ENCODE measurements around a stretch of chr2.

DNA sequence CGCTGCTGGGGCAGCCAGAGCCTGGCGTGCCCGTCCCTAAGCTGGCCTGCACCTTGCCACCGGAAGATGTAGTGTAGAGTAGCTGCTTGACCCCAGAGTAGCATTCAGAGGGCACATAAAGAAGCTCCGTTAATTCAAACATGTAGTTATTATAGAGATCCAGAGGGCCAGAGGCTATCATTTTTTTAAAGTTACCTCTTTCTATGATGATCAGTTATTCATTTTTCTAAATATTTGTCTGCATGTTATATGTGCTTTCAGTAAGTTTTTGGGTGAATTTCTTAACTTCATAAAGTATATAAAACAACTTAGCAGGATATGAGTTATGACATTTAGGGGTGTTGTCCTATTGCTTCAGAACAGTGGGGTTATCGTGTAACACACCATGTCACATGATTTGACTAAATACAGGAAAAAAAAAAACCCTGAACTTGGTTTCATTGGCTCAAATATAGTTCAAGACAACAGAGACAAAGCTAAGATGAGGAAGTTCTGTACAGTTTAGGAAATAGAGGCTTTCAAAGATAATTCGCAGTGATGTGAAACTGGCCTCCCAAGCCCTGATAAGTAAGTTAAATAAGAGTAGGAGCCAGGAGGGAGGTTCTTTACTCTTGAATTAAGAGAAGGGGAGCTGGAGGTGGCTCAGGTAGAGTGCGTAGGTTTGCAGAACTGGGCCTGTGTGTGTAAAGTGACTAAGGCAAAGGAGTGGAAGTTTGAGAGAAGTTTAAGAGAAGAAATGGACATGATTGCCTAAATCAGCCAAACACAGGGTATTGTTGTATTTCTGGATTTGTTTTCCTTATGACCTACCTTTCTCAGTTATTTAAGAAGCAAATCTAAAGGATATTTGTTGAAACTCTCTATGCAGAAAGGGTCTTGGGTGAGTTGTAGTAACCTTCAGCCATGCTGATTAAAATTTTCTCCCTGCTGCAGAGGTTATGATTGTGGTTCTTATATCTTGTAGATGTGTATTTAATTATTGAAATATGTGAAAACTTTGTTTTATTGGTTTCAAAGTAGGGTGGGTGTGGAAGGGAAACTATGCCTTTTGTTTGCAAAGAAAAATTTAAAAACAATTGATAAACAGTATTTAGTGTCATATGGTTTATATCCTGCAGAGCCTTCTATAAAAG is 54.0 kb downstream of the LIMS1 start:
- RAMPAGE, total RNA = no peak

- RAMPAGE, total RNA = no peak
Observed at GRCh38 chr2:108601156-108601675, 66.9 kb downstream of the LIMS1 start.

- RAMPAGE, total RNA = no peak
Observed at GRCh38 chr2:108684356-108685461, 34.6 kb upstream of the RANBP2 start.

DNA sequence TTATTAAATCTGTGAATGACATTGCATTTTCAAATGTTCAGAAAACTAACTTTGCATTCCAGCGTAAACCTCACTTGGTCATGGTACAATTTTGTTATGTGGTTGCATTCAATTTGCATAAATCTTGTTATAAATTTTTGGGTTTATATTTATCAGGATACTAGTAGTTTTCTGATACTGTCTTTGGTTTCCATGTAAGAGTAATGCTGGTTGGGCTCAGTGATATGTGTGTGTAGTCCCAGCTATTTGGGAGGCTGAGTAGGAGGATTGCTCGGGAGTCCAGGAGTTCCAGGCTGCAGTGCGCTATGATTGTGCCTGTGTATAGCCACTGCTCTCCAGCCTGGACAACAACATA is 12.5 kb upstream of the CCDC138 start:
- RAMPAGE, total RNA = no peak

DNA sequence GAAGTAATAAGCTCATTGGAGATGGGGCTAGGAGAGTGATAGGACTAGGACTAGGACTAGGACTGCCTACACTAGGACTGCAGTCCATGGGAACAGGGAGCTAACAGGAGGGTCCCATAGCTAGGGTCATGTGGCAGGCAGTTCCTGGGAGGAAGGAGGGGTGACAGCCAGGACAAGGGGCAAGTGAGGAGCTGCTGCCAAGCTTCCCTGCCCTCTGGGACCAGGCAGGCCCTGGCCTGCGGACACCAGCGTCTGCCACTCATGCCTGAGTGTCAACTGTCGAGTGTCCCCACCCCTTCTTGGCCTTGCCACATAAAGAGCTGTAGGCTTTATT is 66.1 kb downstream of the SH3RF3 start:
- RAMPAGE, total RNA = no peak

GRCh38 chr2:109292396-109292783 is 163.4 kb downstream of the SH3RF3 start:
- RAMPAGE, total RNA = no peak

DNA sequence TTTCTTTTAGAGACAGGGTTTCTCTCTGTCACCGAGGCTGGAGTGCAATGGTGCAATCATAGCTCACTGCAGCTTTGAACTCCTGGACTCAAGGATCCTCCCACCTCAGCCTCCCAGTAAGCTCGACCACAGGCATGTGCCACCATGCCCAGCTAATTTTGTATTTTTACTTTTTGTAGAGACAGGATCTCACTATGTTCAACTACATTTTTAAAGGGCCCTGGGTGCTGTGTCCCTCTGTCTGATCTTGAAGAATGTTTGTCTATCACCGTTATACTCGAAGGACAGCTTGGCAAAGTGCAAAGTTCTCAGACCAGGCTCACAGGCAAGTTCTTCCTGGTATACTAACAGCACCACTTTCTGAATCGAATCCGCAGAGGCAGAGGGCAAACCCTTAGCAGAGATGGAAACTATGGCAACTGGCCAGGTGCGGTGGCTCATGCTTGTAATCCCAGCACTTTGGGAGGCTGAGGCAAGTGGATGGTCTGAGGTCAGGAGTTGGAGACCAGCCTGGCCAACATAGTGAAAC is 60.9 kb downstream of the SOWAHC start:
- RAMPAGE, total RNA = no peak

- RAMPAGE, total RNA = no peak
Observed at GRCh38 chr2:109680724-109681503, 66.8 kb downstream of the SOWAHC start.

DNA sequence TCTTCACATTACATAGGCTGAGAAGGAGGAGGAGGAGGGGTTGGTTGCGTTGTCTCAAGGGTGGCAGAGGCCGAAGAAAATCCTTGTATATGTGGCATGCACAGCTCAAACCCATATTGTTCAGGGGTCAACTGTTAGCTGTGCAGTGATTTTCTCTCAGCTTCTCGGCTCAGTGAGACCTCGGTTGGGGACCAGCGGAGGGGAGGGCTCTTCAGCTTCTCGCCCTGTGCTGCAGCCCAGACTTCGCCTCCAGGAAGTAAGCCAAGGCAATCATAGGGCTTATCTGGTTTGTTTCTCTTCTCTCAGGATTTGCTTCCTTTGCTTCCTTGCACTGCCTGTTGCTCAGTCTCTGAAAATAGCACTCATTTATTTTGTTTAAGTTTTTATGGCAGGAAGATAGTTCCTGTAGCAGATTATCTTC is 85.5 kb downstream of the SOWAHC start:
- RAMPAGE, total RNA = no peak

- RAMPAGE, total RNA = no peak
Observed at GRCh38 chr2:110106514-110107129, 9.0 kb downstream of the MALL start.

DNA sequence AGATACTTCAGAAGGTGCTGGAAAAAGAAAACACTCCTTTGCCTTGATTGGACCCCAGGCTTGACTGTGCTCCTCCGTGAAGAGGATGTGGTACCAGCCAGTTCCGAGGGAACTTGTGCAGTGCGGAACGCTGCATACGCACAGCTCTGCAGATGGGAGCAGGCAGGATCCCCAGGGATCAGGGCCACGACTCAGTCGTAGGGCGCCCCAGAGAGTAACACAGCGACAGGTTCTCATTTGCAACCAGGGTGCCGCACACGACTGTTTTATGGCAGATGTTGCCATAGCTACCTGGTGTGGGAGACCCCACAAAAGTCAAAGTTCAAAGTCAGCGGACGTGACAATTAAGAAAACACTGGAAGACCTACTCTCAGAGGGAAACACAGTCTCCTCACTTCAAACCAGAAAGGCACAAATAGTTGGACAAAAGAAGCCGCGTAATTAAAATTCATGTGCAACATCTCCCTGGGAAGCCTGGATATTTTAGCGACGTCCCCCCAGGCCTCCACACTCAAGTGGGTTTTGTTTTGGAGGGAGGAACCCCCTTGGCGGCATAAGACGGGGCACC is 718 bp downstream of the MALL start:
- RAMPAGE, total RNA = no peak

- RAMPAGE, total RNA = no peak
Observed at GRCh38 chr2:110170076-110170701, 34.6 kb downstream of the NPHP1 start.

GRCh38 chr2:110657848-110658273 is 20.0 kb downstream of the BUB1 start:
- RAMPAGE, total RNA = no peak

GRCh38 chr2:110678131-110679193 is 599 bp upstream of the BUB1 start:
- RAMPAGE, total RNA = no peak

- RAMPAGE, total RNA = no peak
Observed at GRCh38 chr2:110806076-110806457, 73.7 kb downstream of the ACOXL start.

DNA sequence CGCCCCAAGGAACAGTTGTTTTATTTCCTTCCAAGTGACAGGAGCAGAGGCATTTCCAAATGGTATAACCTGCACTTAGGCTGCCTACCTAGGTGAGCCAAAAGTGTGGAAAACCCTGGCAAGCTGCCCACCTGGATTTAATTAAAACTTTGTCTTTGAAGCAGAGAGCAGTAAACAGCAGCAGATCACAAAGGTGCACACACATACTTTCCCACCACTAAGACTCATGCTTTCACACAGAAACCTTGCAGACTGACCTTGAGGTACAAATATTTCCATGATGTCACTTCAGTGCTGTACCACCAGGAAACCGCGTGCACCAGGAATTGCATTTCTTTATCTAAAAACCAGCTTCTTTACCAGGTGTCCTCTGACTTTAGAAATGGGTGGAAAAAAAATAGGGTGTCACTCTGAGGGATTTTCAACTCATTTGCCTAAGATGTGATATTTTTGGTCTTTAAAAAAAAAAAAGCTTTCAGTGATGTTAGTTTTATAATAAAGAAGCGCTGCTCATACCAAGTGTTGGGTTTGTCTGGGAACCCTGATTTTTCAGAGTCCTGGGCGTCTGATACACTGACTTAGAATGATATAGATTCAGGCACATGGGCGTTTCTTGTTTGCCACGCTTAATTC is 70.8 kb upstream of the BCL2L11 start:
- RAMPAGE, total RNA = no peak

GRCh38 chr2:111116949-111117409 is 3.7 kb upstream of the BCL2L11 start:
- RAMPAGE, total RNA = no peak

DNA sequence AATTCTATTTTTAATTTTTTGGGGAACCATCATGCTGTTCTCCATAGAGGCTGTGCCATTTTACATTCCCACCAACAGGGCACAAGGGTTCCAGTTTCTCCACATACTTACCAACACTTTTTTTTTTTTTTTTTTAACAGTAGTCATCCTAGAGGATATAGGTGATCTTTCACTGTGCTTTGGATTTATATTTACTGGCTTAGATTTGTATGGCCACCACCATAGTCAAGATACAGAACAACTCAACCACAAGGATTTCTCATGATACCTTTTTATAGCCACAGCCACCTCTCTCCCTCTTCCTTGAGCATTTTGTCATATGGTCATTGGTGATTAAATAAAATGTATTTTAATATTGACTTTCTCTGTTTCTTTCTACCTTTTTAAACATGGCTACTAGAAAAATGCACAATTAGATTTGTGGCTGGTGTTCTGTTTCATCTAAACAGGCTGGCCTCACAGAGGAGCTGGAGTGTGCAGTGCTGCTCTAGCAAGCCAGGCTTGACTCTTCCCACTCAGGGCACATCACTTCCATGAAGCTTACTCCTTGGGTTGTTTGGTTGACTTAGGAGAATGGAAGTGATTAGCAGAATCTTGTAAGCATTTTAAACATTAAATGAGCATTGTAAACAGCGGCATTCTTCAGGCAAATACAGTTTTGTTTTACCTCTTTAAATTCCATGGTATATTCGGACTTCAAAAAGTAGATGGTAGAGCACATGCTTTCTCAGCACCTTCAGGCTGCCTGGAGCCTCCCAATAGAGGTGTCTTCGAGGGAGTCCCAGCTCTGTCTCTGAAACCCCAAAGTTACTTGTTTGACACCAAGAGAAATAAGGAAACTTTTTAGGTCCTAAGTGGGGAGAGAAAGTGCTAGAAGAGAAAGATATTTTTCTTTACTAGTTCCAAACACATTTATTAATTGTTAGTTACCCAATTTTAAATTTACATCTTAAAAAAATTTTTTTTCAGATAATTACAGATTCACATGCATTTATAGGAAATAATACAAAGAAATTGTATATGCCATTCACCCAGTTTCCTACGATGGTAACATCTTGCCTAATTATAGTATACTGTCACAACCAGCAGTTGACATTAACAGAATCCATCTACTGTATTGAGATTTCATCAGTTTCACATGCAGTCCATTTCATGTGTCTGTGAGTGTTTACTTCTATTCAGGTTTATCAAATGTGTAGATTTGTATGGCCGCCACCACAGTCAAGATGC is 8.2 kb downstream of the BCL2L11 start:
- RAMPAGE, total RNA = no peak

DNA sequence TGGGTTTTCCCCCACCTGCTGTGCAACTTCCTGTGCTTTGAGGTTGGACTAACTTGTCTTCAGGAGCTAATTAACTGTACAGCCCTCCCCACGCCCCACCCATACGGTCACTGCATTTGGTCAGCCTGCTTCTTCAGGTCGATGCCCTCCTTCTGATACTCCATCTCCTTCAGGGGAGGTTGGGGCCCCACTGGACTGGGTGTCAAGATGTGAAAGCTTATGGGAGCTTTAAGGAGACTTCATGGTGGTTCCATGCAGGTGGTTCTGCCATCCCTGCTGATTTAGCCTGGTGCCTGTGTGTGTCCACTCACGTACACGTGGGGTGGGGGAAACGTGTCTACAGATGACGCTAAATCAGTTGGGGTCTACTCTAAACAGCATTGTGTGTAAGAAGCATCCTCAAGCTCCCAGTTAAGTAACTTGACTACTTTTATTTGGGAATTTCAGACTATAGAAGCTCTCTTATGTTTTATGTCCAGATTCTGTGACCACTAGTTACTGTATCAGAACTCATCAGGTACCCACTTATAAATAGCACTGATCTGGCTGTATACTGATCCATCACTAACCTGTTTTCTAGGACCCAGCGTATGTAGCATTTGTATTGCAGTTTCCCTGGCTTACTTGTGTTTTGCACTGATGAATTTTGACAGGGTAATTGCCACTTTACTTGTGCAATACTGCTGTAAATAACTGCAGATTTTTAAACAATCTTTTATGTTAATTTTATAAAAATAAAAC is 47.1 kb downstream of the BCL2L11 start:
- RAMPAGE, total RNA = no peak

DNA sequence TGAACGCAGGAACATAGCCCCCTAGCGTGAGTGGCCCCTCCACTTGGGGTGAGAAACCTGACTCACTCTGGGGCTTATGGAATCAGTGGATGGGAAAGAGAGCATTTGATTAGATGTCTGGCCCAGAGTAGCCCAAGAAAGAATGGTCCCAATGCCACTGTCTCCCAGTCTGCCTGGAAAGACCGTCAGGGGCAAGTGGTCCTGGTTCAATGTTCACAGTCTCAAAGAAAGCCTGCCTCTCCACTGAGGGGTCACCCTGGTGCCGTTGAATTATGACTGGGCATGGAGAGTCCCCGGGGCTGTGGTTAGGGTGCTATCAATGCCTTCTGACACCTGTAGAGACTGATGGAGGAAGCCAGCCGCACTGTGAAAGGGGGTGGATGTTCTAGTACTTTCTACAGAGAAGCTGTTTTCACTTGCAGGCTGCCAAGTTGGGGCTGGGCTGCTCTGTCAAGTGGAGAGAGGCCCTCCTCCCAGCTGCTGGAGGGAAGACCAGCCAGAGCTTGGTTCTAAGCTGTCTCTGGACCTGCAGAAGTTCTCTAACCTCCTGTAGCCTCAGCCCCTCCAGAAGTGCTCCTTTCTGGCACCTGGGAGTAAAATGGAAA is 80.4 kb downstream of the BCL2L11 start:
- RAMPAGE, total RNA = no peak